Neuron (in vitro differentiated cells): Measurements from ENCODE around the genes BLVRB, SPTBN4 and NUMBL.

GRCh38 chr19:40273382-40274332, 11.5 kb downstream of the AKT2 start:
- PRO-cap = no peak

DNA sequence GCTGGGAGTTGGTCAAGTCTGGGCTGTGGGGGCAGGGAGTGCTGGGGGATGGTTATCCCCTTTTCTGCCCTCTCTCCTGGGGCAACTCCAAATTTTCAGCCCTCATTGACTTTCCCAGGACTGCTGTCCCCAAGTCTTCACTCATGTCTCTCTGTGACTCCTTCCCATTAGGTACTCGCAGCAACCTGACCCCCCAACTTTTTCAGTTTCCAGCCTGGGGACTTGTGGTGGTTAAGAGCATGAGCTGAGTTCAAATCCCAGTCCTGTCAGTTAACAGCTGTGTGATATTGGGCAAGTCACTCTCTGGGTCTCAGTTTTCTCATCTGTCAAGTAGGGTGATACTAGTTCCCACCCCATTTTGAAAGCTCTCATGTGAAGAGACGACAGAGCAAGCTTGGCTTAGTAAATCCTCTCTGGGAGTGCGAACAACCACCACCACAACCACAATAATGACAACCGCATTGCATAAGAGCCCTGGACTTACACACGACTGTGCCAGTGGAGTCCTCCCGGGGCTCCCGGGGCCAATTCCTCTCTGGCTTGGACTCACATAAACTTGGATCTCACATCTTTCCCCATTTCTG, 578 bp downstream of the BLVRB start:
- PRO-cap = no peak

DNA sequence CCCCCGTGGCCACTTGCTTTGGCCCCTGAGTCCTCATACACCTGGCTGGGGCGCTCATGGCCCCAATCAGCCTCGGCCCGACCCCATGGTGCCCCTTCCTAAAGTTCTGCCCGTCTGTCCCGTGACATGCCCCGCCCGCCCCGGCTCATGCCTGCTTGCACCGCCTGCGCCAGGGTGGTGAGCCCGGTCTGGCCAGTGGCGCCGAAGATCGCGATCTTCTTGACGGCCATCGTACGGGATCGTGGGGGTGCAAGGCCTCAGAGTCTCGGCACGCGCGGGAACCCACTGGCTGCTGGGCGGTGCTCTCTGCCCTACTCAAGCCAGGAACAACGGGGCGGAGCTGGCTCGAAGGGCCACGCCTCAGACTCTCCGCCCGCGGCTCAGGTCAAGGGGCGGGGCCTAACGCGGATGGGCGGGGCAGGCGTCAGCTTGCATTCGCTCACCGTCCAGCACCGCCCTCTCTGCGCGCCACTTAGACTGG, at the start of gene BLVRB:
BLVRB (minus strand) TSS at position 287 of the 481 bp plus-strand sequence.
- PRO-cap = bidirectional peak, plus-strand start outside the sequence, minus-strand start at position 317 of the sequence

DNA sequence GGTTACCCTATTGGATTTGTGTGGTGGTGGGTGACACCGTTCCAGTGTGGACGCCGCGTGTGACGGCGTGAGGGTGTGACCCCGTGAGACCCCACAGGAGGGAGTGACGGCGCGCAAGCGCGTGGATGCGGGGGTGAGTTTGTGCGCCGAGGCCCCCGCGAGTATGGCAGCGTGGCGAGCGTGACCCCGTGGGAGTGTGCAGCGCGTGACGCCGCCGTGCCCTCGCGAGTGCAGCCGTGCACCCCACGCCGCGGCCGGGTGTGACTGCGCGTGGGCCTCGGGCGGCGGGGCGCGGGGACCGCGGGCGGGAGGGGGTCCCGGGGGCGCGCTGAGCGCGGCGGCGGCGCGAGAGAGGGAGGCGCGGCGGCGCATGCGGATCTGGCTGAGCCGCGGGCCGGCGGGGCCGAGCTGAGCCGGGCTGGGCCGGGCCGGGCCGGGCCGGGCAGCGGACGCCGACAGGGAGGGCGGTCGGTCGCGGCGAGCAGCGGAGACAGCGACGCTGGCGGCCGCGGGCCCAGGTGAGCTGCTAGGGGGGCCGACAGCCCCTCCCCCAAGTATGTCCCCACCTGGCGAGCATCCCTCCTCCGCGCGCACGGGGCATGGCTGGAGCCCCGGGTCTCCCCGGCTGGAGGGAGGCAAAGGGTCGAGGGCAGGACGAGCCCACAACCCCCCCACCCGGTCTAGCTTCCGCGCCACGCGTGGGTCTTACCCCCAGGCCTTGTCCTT, at the start of gene SPTBN4:
SPTBN4 (plus strand) TSS at position 214 of the 726 bp plus-strand sequence.
- PRO-cap = no peak

GRCh38 chr19:40605133-40606039, 4.2 kb downstream of the LTBP4 start:
- PRO-cap = bidirectional peak, plus-strand start at chr19:40605725, minus-strand start at chr19:40605626; unidirectional peak, minus-strand start at chr19:40605858

DNA sequence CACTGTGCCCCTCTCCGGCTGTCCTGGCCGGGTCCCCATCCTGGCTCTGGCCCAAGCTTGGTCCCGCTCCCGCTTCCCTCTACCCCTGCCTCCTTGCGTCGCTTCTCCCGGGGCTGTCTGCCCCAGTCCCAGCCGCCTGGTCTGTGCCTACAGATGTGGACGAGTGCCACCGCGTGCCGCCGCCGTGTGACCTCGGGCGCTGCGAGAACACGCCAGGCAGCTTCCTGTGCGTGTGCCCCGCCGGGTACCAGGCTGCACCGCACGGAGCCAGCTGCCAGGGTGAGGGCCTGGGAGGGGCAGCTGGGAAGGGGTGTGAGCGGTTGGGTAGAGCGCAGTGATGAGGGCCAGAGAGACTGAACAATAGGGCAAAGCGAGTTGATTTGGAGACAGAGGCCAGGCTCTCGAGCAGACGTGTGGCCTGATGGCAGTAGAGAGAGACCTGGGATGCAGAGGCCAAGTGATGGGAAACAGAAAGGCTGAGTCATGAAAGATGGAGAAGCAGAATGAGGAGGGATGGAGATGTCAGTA, 9.3 kb downstream of the LTBP4 start:
- PRO-cap = no peak

- PRO-cap = no peak
Measured at GRCh38 chr19:40623297-40624468, 22.5 kb downstream of the LTBP4 start.

DNA sequence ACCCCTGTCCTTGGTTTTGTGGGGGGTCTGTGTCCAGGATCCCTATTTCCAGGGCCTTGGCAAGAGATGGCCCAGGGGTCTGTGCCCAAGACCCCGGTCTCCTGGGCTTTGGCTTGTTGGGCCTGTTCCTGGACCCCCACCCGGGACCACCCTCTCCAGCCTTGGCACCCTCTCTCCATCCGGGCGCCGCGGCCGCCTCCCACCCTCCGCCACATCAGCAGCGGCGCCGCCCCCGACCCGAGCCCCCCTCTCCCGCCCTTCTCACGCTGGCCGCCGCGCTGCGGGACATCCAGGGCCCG, 307 bp downstream of the NUMBL start:
- PRO-cap = no peak

DNA sequence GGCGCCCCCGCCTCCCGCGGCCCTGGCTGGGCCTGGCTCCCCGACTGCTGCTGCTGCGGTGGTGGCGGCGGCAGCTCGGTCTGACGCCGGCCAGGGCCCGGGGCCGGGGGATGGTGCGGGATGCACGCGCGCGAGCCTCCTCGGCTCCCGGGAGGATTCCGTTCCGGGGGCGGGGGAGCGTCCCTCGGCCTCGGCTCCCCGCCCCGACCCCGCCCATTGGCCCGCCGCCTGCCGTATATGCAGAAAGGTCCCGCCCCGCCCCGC, at the start of gene NUMBL:
NUMBL (minus strand) TSS at position 158 of the 264 bp plus-strand sequence.
- PRO-cap = bidirectional peak, plus-strand start outside the sequence, minus-strand start at position 85 of the sequence

- PRO-cap = no peak
Measured at GRCh38 chr19:40720427-40720976, 3.6 kb downstream of the ITPKC start.

GRCh38 chr19:40741758-40742758, 8.2 kb downstream of the ACTMAP start:
- PRO-cap = no peak

- PRO-cap = bidirectional peak, plus-strand start at chr19:40750851, minus-strand start at chr19:40750504; bidirectional peak, plus-strand start at chr19:40751203, minus-strand start at chr19:40751078
Measured at GRCh38 chr19:40750785-40751129, 246 bp upstream of the SNRPA start.

GRCh38 chr19:40798082-40798479, 910 bp upstream of the EGLN2 start:
- PRO-cap = bidirectional peak, plus-strand start at chr19:40798326, minus-strand start at chr19:40798265

DNA sequence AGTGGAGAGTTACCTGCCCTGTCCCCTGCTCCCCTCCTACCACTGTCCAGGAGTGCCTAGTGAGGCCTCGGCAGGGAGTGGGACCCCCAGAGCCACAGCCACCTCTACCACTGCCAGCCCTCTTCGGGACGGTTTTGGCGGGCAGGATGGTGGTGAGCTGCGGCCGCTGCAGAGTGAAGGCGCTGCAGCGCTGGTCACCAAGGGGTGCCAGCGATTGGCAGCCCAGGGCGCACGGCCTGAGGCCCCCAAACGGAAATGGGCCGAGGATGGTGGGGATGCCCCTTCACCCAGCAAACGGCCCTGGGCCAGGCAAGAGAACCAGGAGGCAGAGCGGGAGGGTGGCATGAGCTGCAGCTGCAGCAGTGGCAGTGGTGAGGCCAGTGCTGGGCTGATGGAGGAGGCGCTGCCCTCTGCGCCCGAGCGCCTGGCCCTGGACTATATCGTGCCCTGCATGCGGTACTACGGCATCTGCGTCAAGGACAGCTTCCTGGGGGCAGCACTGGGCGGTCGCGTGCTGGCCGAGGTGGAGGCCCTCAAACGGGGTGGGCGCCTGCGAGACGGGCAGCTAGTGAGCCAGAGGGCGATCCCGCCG, 1.8 kb downstream of the EGLN2 start:
- PRO-cap = no peak

- PRO-cap = no peak
Measured at GRCh38 chr19:40980652-40981295, 10.3 kb upstream of the CYP2B6 start.

- PRO-cap = no peak
Measured at GRCh38 chr19:41206653-41207308, 12.2 kb upstream of the AXL start.

DNA sequence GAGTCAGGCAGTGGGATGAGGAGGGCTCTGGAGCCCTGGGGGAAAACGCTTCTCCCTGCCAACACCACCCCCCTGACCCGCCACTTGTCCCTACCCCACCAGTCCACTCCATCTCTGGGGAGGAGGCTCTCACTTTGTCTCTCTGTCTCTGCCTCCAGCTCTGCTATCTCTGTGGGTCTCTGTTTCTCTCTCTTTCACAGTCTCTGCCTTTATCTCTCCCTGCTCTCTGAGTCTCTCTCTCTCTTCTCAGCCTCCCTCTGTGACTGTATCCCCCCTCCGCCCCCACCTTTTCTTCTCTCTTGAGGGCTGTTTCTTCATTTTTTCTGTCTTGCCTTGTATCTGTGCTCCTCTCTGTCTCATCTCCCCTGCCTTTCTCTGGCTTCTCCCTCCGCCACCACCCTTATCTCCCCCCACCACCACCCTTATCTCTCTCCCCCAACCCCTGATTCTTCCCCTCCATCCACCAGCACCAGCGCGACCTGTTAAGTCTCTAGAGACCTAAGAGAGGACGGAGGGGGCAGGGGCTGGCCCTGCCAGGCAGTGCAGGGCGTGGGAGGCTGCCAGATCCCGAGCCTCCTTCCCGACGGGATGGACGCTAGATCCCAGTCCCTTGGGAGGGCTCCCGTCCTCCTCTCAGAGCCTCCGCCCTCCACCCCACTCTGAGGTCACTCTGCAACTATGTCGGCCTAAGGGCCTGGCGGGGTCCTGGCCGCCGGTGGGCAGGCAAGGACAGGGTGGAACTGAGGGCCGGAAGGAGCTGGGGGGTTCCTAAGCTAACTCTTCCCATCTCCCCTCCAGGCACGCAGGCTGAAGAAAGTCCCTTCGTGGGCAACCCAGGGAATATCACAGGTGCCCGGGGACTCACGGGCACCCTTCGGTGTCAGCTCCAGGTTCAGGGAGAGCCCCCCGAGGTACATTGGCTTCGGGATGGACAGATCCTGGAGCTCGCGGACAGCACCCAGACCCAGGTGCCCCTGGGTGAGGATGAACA, 1.1 kb downstream of the AXL start:
- PRO-cap = no peak

GRCh38 chr19:41264650-41265624, 765 bp downstream of the HNRNPUL1 start:
- PRO-cap = bidirectional peak, plus-strand start at chr19:41264760, minus-strand start at chr19:41264800; bidirectional peak, plus-strand start at chr19:41265088, minus-strand start at chr19:41265001; bidirectional peak, plus-strand start at chr19:41265129, minus-strand start at chr19:41265116; bidirectional peak, plus-strand start at chr19:41265406, minus-strand start at chr19:41265341; unidirectional peak, minus-strand start at chr19:41265555

DNA sequence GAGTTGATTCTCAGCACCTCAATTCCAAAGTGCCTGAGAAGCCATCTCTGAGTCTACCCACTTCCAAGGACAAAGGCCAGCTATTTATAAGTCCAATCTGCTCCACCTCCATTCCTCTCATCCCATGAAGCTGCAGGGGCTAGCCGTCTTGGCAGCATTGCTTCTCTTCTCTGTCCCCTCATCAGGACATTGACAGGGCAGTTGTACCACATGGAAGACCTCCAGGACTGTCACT, 11.4 kb upstream of the CCDC97 start:
- PRO-cap = no peak

DNA sequence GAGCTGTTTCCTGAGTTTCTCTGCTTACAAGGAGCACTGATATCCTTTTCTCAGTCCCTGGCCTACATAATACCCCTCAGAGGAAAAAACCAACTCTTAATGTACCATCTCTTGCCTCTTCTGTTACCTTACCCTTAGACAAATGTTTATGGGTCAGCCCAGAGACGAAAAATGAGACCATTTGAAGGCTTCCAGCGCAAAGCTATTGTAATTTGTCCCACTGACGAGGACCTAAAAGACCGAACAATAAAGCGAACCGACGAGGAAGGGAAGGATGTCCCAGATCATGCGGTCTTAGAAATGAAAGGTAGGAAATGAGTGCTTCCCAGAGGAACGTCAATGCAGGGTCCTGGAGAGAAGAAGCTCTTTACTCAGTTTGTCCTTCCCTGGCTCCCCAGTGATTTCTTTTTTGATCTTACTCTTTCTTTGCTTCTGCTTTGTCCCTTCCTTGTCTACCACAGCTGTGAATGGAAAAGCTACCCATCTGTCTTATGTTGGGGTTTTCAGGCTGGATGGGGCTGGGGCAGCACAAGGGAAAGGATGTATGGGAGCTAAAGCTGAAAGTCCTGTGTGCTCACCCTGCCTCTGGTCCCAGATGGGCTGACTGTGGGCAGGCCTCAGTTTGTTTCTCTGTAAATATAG, 8.5 kb upstream of the CCDC97 start:
- PRO-cap = no peak